Sciatic nerve (tissue), 1 donor: ENCODE measurements around a stretch of chr6.

DNA sequence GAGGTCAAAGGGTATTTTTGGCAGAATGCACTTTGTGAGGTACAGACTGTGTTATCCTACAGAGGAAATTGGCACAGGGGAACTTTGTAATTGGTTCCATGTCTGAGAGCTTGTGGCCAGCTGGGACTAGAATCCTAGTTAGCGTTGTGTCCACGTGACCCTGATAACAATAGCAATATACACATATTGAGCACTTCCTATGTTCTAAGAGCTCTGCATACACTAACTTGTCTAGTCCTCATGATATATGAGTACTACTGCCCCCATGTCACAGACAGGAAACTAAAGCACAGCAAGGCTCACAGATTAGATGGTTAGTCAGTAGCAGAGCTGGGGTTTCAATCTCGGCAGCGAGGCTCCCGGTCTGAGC is 1.3 kb downstream of the MAPK13 start:
- PRO-cap = no peak

- PRO-cap = no peak
Observed at GRCh38 chr6:36314054-36314727, 22.5 kb downstream of the BNIP5 start.

- PRO-cap = no peak
Observed at GRCh38 chr6:36340328-36341174, 3.9 kb upstream of the BNIP5 start.

- PRO-cap = bidirectional peak, plus-strand start at chr6:36358919, minus-strand start at chr6:36358705
Observed at GRCh38 chr6:36358210-36359191, 21.8 kb upstream of the BNIP5 start.

GRCh38 chr6:36443141-36443771 is 456 bp downstream of the KCTD20 start:
- PRO-cap = bidirectional peak, plus-strand start at chr6:36443605, minus-strand start at chr6:36443613

GRCh38 chr6:36594860-36595365 is 751 bp downstream of the SRSF3 start:
- PRO-cap = no peak

- PRO-cap = no peak
Observed at GRCh38 chr6:36616742-36617723, 22.9 kb downstream of the SRSF3 start.

- PRO-cap = no peak
Observed at GRCh38 chr6:36639455-36639763, 39.1 kb upstream of the CDKN1A start.

DNA sequence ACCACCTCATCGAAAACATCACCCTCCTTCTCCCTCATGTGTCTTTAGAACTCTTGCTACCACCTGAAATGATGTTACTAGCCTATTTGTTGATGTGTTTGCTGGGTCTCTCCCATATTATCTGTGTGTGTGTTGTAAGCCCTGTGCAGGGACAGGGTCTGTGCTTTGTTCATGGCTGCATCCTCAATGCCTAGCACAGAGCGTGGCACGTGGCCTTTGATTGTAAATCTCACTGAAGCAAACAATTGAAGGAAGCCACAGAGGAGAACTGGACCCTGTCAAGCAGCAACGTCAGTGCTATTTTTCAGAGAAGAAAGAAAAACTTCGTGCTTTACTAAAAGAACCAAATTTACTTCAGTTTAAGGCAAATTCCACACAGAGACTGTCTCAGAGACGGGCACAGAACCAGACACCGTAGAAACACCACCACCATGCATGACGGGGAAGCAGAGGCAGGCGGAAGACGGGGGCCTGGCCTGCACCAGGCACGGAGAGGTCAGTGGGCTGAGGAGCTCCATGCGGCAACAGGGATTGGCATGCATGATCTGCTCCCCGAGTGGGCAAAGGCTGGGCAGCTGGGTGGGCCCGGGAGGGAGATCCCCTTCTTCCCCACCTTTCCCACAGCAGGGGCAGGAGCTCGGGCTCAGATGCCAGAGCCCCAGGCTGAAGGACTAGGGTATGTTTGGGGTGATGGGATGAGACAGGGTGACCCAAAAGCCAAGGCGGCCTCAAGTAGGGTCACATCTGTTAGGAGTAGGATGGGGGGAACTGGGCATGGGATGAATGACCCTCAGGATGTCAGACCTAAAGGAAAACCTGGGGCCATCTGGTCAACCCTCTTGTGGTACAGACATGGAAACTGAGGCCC is 43.1 kb downstream of the RAB44 start:
- PRO-cap = no peak

GRCh38 chr6:36765664-36766108 is 68.1 kb downstream of the RAB44 start:
- PRO-cap = no peak

DNA sequence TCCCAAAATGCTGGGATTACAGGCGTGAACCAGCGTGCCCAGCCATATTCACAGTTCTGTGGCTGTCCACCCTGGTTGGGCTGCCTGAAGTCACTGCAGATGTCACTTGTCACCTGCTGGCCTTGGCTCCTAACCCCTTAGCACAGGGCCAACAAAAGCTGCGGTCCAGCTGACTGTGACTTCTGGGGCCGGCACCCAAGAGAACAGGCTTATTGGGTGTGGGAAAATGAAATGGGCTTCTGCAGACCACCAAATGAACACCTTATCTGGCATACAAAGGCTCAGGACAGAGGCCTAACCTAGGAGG is 70.8 kb downstream of the CPNE5 start:
- PRO-cap = no peak

GRCh38 chr6:36825944-36826317 is 13.3 kb downstream of the CPNE5 start:
- PRO-cap = no peak

DNA sequence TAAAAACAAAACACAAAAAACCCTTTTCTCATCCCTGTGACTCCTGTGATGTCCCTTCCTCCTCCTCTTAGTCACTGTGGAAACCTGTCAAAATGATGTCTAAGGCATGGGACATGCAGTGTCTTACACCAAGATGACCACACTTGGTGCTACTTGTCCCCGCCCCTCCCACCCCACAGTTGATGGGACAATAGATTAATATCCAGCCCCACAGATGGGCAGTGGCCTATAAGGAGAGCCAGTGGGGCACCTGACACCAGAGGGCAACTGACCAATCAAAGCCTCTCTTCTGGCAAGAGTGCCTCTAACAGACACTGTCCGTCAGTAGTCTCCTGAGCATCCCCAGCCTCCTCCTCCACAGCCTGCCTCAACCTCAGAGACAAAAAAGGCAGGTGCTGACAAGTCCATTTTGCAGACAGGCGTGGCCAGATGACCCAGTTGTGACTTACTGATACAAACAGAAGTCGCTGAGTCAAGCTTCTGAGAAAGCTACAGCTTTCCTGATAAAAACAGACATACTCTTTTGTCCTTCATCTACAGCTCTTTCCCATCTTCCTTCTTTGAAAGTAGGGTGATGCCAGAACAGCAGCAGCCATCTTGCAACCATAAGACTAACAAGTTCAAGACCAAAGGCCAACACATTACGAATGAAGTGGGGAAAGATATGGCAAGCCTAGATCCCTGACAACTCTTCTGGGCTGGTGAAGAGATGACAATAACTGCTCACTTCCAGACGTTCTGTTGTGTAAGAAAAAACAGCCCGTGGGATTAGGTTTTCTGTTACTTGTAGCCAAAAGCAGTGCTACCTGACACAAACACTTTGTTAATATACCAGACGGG is 12.4 kb downstream of the PPIL1 start:
- PRO-cap = no peak

- PRO-cap = no peak
Observed at GRCh38 chr6:36867957-36868184, 6.7 kb downstream of the PPIL1 start.

DNA sequence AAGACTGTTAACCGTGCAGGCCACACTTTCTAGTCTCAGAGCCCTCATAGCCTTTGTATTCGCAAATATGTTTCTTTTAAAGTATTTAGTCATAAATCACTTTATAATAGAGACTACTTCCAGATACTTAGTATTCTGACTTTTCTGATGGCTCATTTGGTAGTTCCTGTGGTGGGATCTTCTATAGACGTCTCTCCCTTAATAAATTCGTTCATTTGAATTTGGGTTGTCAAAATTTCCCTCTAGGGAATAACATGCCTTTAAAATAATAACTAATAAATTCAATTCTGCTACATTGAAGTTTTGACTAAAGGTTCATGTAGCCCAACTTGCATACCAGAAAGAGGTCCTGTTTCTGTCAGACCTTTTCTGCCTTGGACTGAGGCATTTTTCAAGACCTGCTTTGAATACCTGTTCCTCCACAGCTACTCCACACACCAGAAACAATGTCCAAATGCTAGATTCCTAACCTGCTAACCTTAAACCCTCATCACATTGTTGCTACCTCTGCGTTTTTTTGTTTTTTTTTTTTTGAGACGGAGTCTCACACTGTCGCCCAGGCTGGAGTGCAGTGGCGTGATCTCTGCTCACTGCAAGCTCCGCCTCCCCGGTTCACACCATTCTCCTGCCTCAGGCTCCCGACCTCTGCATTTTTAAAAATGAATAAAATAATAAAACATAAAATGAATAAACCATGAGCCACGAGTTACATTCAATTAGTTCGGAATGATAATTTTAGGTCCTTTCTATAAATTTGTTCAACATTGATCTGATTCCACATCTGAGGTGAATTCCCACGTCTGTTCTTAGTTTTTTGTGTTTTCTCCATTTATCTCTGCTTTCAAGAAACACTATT is 1.1 kb downstream of the C6orf89 start:
- PRO-cap = no peak

DNA sequence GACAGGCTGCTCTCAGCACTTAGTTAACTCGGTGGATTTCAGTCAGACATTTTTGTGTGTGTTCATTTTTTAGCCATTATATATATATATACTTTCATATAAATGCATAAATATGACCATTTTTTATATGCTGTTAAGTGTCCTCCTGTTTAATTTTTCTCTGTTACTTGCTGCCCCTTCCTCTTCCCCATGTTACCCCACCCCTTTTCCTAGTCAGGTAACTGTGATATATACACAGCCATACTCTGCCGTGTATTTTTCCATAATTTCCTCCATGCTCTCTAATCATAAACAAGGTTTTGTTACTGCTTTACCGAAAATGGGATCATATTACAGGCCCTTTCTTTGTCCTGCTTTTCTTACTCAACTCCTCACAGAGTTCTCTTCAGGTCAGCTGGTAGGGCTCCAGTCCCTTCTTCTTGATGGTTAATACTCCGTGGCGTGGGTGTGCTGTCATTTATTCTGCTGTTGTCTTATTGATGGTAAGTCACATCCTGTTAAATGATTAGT is 25.1 kb upstream of the PI16 start:
- PRO-cap = no peak

DNA sequence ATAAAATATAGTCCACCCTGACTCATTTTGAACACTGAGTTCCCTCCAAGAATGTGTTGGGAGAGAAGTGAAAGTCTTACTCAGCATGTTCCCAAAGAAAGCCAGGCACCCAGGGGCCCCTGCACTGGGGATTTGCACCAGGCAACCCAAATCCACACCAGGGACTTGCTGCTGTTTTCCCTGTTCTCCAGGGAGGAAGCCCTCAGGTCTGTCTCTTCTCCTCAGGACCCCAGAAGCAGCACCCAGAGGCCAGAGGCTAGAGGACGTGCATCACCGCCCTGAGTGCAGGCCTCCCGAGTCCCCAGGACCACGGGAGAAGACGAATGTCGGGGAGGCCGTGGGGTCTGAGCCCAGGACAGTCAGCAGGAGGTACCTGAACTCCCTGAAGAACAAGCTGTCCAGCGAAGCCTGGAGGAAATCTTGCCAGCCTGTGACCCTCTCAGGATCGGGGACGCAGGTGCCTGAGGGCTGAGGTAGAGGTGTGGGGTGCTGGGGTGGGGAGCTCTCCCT is 3.2 kb downstream of the FGD2 start:
- PRO-cap = no peak

DNA sequence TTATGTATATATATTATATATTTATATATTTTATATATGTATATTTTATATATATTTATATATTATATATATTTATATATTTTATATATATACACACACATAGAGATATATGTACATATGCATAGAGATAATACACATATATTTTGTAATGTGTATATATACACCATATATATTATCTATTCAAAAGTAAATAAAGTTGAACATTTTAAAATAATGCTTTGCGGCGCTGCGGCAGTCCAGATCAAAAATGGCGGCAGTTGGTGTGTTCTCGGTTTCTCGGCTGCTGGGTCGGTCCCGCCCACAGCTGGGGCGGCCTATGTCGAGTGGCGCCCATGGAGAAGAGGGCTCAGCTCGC is 39.1 kb downstream of the FGD2 start:
- PRO-cap = no peak

GRCh38 chr6:37134529-37135378 is 35.2 kb upstream of the PIM1 start:
- PRO-cap = no peak

- PRO-cap = no peak
Observed at GRCh38 chr6:37141059-37142277, 28.5 kb upstream of the PIM1 start.